Measurements from ENCODE around the gene TRIP12.

- PRO-cap, result no peak
- RAMPAGE, long total RNA, 2 experiments, result no peak in any of the 2 experiments
Observed at GRCh38 chr2:226789788-226790804, 9.5 kb downstream of the IRS1 start.

DNA sequence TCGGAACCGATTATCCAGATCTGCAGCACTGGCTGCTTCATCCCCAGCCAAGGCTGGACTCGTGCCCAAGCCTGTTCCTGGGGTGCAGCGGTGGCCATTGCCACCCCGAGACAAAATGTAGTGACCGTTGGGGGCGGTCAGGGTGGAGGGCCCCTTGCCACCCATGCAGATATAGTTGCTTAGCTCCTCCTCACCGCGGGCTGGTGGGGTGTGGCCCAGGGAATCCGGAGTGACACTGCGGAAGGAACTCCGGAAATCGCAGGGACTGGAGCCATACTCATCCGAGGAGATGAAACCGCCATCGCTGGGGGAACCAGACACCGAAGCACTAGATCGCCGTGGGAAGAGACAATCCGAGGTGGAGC is 2.5 kb downstream of the IRS1 start:
- PRO-cap, result no peak
- RAMPAGE, long total RNA, 2 experiments, result no peak in any of the 2 experiments

DNA sequence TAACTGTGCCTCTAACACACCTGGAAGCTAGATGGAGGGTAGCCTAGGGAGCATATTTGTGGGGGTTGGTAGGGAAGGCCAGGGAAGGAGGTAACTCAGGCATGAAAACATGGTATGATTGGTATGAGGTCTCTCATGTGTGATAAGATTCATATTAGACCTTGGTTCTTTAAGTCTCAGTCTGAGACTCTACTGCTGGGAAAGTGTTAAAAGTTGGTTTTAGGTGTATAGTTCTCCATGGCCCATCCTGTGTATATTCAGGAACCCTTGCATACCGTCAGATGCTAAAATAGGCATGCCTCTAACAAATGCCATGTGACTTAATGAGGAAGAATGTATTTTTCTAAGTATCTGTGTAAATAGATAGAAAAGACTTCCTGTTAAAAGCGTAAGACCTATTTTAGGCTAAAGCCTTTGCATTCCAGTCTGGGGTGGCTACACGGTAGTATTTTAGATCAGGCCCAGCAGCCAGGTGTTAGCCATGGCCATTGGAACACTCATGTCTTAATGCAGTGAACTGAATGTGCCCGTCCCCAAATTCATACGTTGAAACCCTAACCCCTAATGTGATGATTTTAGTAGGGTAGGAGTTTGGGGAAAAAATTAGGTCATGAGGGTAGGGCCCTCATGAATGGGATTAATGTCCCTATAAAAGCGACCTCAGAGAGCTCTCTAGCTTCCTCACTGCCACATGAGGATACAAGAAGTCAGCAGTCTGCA is 73.3 kb downstream of the RHBDD1 start:
- PRO-cap, result no peak
- RAMPAGE, long total RNA, 2 experiments, result no peak in any of the 2 experiments

- PRO-cap, result no peak
- RAMPAGE, long total RNA, 2 experiments, result start-site peak on the minus strand in 1 of 2 experiments, at chr2:227087915-227088128 at its widest, 5 reads per replicate
Observed at GRCh38 chr2:227087775-227088538, 76.0 kb downstream of the COL4A4 start.

GRCh38 chr2:227163404-227163820 is 593 bp downstream of the COL4A4 start:
- PRO-cap, result no peak
- RAMPAGE, long total RNA, 2 experiments, result no peak in any of the 2 experiments

DNA sequence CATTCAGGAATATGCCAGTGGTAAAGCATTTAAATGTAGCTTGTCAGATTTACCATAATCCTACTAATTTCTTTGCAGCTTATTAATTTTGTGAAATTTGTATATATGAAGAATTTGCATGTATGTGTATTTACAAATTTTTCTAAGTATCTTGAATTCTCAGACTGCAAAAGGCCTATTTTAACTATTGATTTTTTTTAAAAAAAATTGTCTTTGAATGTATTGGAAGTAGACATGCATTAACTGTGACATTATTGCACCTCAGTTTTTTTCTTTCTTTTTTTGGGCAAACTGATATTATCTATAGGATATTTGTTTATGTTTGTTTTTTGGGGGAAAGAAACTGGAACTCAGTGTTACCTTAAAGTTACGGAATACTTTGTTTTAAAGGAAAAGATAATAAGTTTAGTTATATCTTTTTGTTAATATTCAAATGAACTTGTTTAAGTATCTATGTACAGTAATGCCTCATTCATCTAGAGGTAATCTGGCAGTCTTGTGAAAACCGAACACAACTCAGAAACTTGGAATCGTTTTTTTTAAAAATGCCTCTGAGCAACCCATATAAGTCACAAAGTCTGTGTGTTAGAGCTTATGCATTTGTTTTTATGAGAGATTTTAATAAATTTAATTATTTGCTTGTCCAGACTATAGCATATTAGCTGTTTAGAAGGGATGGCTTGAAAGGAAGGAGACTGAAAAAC is 43.3 kb upstream of the SCYGR2 start:
- PRO-cap, result no peak
- RAMPAGE, long total RNA, 2 experiments, result start-site peak on the plus strand in 1 of 2 experiments, centred at position 480 of the sequence, 9 reads per replicate

DNA sequence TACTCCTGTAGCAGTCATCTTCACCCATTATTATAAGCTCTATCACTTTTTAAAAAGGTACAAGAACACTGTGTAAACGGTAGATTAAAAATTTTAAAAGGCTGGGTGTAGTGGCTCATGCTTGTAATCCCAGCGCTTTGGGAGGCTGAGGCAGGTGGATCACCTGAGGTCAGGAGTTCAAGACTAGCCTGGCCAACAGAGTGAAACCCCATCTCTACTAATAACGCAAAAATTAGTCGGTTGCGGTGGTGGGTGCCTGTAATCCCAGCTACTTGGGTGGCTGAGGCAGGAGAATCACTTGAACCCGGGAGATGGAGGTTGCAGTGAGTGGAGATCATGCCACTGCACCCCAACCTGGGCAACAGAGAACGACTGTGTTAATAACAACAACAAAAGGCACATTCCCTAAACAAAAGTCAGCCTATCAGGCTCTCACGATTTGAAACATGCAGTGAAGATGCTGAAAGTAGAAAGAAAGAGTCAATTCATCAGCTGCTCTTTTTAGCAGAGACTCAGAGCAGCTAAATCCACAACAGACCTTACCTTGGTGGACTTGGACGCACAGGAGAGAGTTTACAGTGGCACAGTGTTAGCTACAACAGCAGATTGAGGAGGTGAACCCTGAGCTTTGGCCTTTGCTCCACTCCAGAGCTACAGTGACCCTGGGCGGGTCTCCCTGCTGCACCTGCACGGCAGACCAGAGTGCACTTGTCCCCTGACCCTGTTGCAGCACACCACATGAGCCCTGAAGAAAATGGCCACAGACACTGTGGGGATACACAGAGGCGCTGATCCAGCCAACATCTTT is 11.2 kb downstream of the SLC19A3 start:
- PRO-cap, result no peak
- RAMPAGE, long total RNA, 2 experiments, result no peak in any of the 2 experiments

GRCh38 chr2:229078138-229078676 is 192.9 kb downstream of the PID1 start:
- PRO-cap, result no peak
- RAMPAGE, long total RNA, 2 experiments, result no peak in any of the 2 experiments

- PRO-cap, result no peak
- RAMPAGE, long total RNA, 2 experiments, result no peak in any of the 2 experiments
Observed at GRCh38 chr2:229159937-229160333, 111.2 kb downstream of the PID1 start.

- PRO-cap, result no peak
- RAMPAGE, long total RNA, 2 experiments, result no peak in any of the 2 experiments
Observed at GRCh38 chr2:229221129-229222298, 49.6 kb downstream of the PID1 start.

DNA sequence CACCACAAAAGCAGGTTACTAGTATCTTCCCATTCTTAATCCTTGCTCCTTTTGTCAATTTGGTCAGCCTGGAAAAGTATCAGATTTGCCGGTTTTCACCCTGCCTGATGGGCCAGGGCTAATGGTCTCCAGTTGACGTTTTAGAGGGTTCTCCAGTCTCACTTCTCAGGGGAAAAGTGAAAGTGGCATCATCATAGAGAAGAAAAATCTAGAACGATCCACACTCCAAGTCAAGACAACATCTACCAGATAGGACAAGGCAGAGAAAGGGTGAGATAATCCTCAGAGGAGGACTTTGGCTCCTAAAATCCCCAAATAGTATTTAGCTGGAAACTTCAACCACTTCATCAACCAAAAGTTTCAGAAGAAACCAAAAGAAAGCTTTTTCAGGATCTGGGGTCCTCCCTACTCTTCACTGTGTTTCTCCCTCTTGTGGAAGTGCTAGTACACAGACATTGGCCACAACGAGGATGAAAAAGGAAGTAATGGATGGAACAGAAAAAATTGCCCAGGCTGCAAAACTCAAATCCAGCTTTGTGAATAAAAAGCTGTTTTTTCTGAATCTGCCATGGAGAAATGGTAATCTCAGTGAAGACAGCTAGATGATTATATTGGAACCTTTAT is 4.2 kb downstream of the PID1 start:
- PRO-cap, result no peak
- RAMPAGE, long total RNA, 2 experiments, result no peak in any of the 2 experiments

- PRO-cap, result no peak
- RAMPAGE, long total RNA, 2 experiments, result no peak in any of the 2 experiments
Observed at GRCh38 chr2:229273622-229273951, 2.5 kb upstream of the PID1 start.

GRCh38 chr2:229335771-229336378 is 64.8 kb upstream of the PID1 start:
- PRO-cap, result no peak
- RAMPAGE, long total RNA, 2 experiments, result no peak in any of the 2 experiments

GRCh38 chr2:229713253-229714095 is 881 bp downstream of the DNER start:
- PRO-cap, result no peak
- RAMPAGE, long total RNA, 2 experiments, result no peak in any of the 2 experiments

DNA sequence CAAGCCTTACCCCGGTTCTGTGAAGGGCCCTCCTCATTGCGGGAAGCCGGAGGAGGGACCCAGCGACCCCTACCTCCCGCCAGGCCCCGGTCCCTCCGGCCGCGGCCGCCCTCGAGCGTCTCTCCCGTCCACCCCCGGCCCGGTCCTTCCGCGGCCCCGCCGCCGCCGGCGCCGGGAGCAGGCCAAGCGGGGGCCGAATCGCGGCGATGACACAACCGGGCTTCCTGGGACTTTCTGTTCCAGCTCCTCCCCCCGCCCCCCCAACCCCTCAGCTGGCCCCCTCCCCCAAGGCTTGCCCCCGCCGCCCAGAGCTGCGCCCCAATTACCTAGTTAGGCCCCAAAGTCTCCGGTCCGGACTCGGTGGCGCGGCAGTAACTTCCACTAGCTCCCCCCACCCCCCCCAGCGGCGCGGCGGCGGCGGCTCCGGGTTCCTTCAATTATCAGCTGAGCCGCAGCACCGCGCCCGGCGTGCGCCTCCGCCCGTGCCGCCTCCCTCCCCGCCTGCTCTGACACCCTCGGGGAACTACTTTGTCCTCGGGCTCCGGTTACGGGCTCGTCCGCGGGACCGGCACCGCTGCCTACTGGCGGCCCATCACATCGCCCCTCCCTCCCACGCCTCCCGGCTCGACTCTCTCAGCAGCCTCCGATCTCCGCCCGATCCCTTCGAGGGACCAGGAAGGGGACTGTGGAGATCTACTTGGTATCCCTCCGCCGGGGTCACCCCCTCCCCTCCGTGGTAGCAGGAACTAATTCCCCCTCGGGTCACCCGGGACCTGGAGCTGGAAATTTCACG is at the start of gene TRIP12:
TRIP12 (minus strand) TSS at position 456 of the 793 bp plus-strand sequence.
- PRO-cap, result unidirectional peak, minus-strand start at position 158 of the sequence; bidirectional peak, plus-strand start at position 627 of the sequence, minus-strand start at position 439 of the sequence
- RAMPAGE, long total RNA, 2 experiments, result start-site peak on the minus strand in 1 of 2 experiments, centred at positions 97 to 425 of the sequence, 12 to 165 reads per replicate

GRCh38 chr2:230086576-230086973 is 17.9 kb upstream of the SLC16A14 start:
- PRO-cap, result no peak
- RAMPAGE, long total RNA, 2 experiments, result no peak in any of the 2 experiments

GRCh38 chr2:230124071-230124602 is 55.4 kb upstream of the SLC16A14 start:
- PRO-cap, result no peak
- RAMPAGE, long total RNA, 2 experiments, result no peak in any of the 2 experiments

GRCh38 chr2:230203167-230203777 is 16.5 kb downstream of the SP110 start:
- PRO-cap, result no peak
- RAMPAGE, long total RNA, 2 experiments, result no peak in any of the 2 experiments

DNA sequence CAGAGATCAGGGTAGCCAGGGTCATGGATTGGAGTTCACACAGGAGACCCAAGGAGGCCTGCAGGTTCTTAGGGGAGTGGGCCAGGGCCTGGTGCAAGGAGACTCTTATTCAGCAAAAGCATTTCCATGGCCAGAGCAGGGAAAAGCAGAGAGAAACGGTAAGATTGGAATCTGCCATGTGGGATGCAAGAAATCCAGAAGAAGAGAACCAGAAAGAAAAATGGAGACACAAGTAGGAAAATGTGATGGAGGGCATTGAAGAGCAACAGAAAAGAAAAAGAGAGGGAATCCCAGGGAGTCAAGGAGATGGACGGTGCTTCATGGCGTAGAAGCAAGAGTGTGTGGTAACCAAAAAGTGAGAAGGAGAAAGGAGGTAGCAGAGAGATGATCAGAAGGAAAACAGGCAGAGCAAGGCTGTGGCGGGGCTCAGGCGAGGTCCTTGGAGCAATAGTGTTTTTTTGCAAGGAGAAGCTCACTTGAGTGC is 18.9 kb downstream of the SP140 start:
- PRO-cap, result no peak
- RAMPAGE, long total RNA, 2 experiments, result no peak in any of the 2 experiments

DNA sequence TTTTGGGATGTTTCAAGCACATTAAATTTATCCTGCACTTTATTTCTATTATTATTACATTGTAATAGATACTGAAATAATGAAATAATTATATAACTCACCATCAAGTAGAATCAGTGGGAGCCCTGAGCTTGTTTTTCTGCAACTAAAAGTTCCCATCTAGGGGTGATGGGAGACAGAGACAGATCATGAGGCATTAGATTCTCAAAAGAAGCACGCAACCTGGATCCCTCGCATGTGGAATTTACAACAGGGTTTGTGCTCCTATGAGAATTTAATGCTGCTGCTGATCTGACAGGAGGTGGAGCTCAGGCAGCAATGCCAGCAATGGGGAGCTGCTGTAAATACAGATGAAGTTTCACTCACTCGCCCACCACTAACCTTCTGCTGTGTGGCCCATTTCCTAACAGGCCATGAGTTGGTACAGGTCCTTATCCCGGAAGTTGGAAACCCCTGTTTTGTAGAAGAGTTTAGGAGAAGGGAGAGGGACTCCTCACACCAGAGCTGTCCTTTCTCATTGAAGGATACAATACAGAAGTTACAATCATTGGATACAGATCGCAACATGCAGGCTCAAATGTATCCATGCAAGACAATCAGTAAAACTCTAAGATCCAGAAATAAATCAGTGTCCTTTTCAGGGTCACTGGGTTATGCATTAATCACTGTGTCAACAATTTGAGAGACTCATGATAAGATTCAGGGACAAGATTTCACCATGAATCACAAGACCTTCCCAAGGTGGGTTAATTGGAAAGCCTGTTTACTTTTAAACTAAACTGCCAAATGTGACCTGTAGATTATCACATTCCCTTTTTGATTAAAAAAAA is 96.9 kb downstream of the SP100 start:
- PRO-cap, result no peak
- RAMPAGE, long total RNA, 2 experiments, result no peak in any of the 2 experiments

Measured in body of pancreas (tissue), 2 donors.